Cytotoxic T cell (primary cell): ENCODE results near the genes CDC25A, NME6 and FBXW12.

GRCh38 chr3:46864979-46865663 lies 1.9 kb upstream of the MYL3 start:
- PRO-cap, 2 experiments, result no peak in any of the 2 experiments

DNA sequence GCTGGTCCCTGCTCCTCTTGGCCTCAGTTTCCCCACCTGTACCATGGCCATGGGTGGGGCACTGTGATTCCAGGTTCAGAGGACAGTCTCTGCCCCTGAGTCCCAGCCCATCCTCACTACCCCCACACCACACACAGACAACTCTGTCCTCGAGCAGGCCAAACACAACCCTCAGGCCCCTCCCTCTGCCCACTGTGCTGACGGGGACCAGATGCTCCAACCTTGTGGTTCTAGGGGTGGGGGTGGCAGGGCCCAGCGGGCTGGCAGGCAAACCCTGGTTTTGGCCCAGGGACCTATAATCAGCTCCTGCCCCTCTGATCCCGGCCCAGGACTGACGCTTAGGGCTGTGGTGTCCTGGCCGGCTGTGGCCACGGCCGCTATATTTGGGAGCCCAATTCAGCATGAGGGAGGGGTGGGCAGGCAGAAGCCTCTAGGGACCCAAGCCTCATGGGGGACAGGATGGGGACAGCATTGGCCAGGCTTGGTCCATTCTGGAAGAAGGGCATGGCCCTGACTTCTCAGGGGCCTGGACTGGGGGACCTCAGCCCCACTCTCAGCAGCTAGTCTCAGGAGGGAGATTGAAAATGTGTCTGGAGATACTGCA lies 5.1 kb upstream of the MYL3 start:
- PRO-cap, 2 experiments, result no peak in any of the 2 experiments

- PRO-cap, 2 experiments, result no peak in any of the 2 experiments
Observed at GRCh38 chr3:46888692-46889251, 11.3 kb downstream of the PTH1R start.

GRCh38 chr3:46931553-46932099 lies 44.9 kb downstream of the CCDC12 start:
- PRO-cap, 2 experiments, result no peak in any of the 2 experiments

GRCh38 chr3:46990022-46991142 lies 10.9 kb downstream of the NBEAL2 start:
- PRO-cap, 2 experiments, result no peak in any of the 2 experiments

GRCh38 chr3:47000810-47001605 lies 21.5 kb downstream of the NBEAL2 start:
- PRO-cap, 2 experiments, result no peak in any of the 2 experiments

- PRO-cap, 2 experiments, result no peak in any of the 2 experiments
Observed at GRCh38 chr3:47062083-47062716, 82.7 kb downstream of the NBEAL2 start.

DNA sequence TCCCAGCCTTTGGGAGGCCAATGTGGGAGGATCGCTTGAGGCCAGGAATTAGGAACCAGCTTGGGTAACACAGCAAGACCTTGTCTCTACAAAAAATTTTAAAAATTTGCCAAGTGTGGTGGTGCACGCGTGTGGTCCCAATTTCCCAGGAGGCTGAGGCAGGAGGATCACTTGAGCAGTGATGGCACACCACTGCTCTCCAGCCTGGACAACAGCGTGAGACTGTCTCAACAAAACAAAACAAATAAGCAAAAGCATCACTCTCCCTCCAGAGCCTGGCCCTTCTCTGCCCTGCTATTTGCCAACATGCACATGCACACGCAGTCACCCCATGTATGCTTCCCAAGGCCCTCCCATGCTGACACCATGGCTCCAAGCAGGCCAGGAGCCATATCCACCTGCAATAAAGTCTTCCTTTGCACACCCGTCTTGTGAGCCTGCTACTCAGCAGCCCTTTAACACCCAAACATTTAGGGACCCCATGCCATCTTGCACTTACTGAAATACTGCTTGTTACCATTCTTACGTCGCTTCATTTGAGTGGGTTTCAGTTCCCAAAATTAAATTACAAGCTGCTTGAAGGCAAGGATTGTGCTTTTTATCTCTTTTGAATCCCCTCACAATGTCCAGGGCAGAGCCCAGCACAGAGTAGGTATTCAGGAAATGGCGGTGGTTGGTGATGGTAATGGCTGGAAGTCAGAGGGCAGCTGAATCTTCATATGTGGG lies 2.0 kb downstream of the KIF9 start:
- PRO-cap, 2 experiments, result peak in 1 of 2 experiments; most common minus-strand start position 409 of the sequence (in 1)

GRCh38 chr3:47379960-47380234 lies 924 bp upstream of the PTPN23 start:
- PRO-cap, 2 experiments, result peak in 1 of 2 experiments; most common minus-strand start chr3:47380037 (in 1)

DNA sequence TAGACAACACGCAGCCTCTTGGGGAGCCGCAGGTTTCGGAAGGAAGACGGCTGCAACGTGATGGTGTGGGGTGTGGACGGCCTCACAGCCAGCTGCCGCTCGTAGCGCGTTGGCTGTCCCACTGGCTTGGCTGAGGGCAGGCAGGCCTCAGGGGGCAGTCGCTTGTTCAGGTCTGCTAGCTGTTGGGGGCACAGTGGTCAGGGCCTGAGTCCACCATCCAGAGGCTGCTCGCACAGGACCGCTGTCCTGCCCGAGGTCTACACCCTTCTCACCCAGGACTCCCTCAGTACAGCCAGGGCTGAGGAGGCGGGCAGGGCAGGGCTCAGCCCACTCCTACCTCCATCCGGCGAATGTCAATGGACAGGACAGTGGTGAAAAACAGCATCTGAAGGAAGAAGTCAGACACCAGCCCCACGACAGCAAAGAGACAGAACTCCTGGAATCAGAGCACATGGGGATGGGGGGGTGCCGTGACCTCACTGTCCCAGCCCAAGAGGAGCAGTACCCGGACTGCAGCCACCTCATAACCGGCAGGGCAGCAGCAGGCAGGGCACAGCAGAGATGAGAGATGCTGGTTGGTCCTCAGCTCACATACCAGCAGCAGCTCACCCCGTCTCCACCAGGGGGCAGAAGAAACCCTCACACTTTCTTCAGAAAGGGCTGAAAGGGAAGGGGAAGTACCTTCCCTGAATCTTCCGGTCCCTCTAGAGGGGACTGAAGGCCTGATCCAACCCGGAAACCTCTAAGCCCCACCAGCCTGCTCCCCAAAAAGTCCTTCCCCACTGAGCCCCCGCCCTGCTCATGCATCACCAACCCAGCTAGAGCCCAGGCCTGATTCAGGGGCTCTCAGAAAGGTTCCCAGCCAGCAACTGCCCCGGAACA lies 40.0 kb downstream of the PTPN23 start:
- PRO-cap, 2 experiments, result no peak in any of the 2 experiments

- PRO-cap, 2 experiments, result no peak in any of the 2 experiments
Observed at GRCh38 chr3:47515798-47516268, 2.3 kb upstream of the ELP6 start.

- PRO-cap, 2 experiments, result no peak in any of the 2 experiments
Observed at GRCh38 chr3:47609814-47611148, 31.6 kb upstream of the CSPG5 start.

DNA sequence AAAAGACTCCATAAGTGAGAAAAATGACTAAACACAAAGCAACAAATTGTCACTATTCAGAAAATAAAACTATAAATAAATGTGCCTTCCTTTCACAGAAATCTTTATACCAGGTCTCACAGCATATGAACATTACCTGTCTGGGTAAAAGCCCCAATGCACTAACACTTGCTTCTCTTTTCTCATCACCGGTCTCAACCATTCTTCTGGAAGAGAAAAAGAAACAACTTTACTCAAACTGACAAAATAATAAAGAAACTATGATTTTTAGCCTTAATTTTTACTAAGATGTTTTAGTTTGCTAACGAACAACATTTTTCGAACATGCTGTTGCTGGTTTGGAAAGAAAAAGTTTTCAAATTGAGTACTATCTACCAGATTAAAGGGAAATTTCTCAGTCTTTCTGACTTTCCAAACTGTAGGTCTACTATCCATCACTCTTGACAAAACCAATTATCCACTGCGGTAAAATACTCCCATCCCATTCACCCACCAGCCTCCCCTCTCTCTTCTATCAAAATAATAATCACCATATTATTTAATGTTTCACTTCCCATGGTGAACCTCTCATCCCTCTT lies 61.1 kb downstream of the SMARCC1 start:
- PRO-cap, 2 experiments, result no peak in any of the 2 experiments

DNA sequence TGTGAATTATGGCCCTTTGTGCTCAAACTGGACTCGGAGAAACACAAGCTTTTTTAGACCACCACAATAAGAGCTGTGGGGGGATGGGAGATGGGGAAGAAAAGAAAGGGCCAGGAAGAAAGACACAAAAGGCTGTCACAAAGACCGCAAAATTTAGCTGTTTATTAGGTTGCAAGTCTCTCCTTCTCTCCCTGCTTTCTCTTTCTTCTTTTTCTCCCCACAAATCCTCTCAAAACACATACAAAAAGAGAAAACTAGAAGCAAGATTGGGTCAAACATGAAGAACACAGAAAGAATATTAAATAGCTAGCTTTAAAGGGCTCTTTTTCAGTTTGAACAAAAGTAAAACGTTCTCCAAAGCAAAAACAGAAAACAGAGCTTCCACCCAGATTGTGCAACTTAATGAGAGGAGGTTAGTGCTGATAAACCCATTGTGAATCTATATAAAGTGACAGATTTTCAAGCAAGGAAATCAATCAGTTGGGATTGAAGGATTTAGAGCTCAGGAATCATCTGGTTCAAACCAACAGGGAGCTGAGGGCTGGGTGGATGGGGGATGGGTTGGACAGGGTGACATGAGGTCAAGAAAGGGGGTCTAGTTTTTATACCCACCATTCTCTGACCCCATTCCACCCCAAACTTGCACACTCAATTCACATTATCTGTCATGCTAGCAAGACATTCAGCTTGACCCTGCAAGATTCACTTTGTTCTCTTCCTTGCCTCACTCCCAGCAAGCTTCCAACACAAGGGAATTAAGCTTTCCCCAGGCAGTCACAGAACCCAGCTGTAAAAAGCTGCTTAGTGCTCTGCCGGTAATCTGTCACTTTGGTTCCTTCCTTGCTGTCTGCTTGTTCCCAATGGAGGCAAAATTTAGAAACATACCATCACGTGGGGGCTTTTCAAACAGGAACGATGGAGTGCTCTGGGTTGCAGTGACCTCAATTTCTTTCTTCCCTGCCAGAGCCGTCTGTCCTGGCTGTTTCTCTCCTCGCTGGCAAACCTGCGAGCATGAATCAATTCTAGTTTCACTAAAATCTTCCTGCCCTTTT lies 87.5 kb downstream of the DHX30 start:
- PRO-cap, 2 experiments, result no peak in any of the 2 experiments

GRCh38 chr3:47909602-47909914 lies 106.6 kb downstream of the DHX30 start:
- PRO-cap, 2 experiments, result no peak in any of the 2 experiments

GRCh38 chr3:48150948-48151293 lies 37.3 kb downstream of the CDC25A start:
- PRO-cap, 2 experiments, result no peak in any of the 2 experiments

DNA sequence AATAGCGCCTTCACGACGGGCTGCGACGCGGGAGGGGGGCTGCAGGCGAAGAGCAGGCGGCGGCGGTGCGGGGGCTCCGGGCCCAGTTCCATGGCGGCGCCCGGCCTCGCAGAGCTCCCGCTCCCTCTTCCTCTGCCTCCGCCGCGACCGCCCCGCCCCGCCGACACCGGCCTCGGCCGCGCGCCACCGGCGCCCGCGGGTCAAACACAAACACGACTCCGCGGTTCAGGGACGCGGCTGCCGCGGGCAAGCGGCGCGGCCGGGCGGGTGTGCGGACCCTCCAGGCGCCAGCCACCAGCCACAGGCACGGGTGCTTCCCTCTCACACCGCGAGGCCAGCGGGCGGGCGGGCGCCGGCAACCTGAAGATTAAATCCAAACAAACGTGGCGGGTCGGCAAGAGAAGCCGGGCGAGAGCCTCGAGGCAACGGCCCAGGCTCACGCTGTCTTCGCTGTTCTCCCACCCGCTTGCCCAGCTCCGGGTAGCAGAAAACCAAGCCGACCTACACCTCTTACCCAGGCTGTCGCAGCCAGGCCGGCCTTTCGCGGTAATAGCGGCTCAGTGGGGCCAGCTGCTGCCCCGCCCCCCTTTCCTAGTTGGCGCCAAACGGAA lies at the start of gene CDC25A:
CDC25A (minus strand) TSS at position 562 of the 611 bp plus-strand sequence.
- PRO-cap, 2 experiments, result peak in 1 of 2 experiments; most common minus-strand start position 482 of the sequence (in 1)

GRCh38 chr3:48239606-48240685 lies 958 bp upstream of the ZNF589 start:
- PRO-cap, 2 experiments, result no peak in any of the 2 experiments

DNA sequence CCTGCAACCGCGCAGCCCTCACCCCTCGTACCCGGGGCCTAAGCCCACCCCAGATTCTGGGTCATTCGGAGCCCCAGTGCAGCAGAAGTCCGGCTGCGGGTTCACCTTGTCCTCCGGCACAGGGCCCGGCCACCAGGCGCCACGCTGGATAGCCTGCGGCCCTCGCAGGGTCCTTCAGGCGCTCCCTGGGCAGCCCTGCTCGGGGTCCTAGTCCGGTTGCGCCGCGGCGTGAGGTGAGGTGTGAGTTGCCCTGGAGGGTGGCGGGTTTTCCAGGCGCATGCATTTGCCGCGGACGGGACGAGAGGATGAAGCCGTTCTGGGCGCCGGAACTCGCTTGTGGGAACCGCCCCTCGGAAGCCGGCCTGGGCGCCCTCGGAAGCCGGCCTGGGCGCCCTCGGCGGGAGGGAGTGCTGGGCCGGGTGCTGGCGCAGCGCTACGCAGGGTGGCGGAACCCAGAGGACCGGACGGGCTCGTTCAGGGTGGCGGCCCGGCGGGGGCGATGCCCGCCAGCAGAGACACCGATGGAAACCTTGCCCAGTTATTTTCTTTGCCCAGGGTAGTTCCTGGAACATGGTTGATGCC lies at the start of gene NME6:
NME6 (minus strand) TSS at position 120 of the 582 bp plus-strand sequence.
- PRO-cap, 2 experiments, result peak in 2 of 2 experiments; most common plus-strand start position 210 of the sequence (in 1); most common minus-strand start position 120 of the sequence (in 1)

- PRO-cap, 2 experiments, result no peak in any of the 2 experiments
Observed at GRCh38 chr3:48371870-48372337, at the start of gene FBXW12. Gene FBXW12 (plus strand): TSS chr3:48372219.